GM23338 (cell line): Measurements from ENCODE around the genes SLCO1B3 and KCNJ8.

DNA sequence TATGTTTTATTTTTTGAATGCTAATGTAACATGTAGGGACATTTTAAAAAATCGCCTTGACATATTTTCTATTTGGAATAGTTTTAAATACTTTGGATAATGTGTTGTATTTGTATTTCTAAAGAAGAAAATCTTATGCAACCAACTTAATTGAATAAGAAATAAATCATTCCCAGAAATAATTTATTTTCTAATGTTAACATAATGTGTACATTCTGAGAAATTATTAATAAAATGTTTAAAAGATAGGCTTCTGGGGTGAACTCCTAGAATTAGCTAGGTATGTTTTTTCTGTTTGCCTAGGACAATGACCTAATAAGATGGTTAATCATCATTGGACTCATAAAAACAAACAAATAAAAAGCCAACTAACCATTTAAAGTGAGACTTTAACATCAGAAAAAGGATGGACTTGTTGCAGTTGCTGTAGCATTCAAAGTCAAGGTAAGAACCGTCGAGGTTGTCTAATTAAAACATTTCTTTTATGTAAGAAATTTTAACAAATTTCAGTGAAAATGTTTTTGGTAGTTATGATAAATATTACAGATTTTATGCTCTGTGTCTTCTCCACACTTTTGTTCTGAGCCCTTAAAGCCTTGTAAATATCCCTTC is at the start of gene SLCO1B3:
SLCO1B3 (plus strand) TSS at position 385 of the 612 bp plus-strand sequence.
- PRO-cap: no peak
- RAMPAGE, long total RNA: no peak

- PRO-cap: no peak
- RAMPAGE, long total RNA: no peak
Measured at GRCh38 chr12:20822426-20822886, 12.0 kb downstream of the SLCO1B3 start.

DNA sequence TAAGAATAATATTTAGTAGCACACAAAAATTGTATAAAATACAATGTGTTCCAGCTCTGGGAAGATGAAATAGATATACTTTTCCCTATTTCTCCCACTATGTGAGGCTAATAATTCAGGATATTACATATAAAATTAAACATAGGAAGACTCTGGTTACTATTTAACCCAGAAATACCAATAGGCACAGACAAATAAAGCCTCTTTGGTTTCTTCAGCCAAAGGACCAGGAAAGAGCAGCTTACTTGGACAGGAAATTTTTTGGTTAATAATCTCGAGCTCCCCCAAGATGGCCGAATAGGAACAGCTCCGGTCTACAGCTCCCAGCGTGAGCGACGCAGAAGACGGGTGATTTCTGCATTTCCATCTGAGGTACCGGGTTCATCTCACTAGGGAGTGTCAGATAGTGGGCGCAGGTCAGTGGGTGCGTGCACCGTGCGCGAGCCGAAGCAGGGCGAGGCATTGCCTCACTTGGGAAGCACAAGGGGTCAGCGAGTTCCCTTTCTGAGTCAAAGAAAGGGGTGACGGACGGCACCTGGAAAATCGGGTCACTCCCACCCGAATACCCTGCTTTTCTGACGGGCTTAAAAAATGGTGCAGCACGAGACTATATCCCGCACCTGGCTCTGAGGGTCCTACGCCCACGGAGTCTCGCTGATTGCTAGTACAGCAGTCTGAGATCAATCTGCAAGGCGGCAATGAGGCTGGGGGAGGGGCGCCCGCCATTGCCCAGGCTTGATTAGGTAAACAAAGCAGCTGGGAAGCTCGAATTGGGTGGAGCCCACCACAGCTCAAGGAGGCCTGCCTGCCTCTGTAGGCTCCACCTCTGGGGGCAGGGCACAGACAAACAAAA is 18.3 kb upstream of the PYROXD1 start:
- PRO-cap: unidirectional peak, plus-strand start at position 277 of the sequence; unidirectional peak, plus-strand start at position 462 of the sequence
- RAMPAGE, long total RNA: no peak

- PRO-cap: no peak
- RAMPAGE, long total RNA: no peak
Measured at GRCh38 chr12:21566191-21566656, 38.4 kb downstream of the GYS2 start.

- PRO-cap: bidirectional peak, plus-strand start at chr12:21656303, minus-strand start at chr12:21656037
- RAMPAGE, long total RNA: no peak
Measured at GRCh38 chr12:21656019-21656471, 1.6 kb downstream of the LDHB start.

- PRO-cap: bidirectional peak, plus-strand start at chr12:21657017, minus-strand start at chr12:21657017
- RAMPAGE, long total RNA: no peak
Measured at GRCh38 chr12:21656644-21657232, 904 bp downstream of the LDHB start.

DNA sequence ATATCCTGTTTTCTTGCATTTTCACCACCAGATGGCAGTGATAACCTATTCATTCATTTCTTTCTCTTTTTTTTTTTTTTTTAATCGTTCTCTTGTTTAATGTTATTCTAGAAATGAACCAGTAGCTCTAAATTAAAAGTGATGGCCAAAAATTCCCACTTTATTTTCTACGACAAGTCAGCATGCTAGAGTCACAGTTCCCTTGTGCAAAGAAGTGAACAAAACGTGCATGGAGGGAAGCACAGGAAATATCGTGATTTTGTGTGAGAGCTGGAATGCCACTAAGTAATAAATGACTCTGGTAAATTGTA is 40.3 kb upstream of the LDHB start:
- PRO-cap: no peak
- RAMPAGE, long total RNA: no peak

DNA sequence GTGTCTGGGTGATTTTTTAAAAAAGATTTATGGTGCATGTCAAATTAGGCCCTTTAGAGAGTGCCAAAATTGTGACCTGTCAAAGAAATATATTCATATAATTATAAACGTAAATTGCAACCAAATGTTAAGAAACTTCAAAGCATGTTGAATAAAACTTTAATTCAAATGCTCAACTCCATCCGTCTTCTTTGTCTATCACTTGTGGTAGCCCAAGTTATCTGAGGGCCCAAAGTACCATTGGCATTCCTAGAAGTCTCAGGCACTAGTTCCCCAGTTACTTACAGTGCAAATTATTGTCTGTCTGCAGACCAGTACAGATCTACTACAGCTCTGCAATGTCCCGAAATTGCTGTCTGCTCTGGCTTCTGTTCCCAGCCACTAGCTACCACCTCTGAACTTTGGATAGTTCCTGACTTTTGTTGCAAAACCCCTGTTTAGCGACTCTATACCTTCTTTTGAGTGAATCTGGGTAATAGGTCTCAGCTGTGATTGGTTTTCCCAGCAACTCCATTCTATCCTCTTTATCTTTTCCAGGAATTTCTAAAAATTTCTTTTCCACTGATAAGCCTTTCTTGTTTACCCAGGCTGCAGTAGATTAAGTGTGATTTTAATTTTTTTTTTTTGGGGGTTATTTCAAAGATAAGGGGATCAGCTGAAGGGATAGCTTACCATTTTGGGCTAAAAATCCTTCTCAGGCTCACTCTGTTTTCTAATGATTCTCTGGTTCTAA is 16.9 kb downstream of the KCNJ8 start:
- PRO-cap: no peak
- RAMPAGE, long total RNA: no peak

GRCh38 chr12:21774298-21775299 is at the start of gene KCNJ8:
Gene KCNJ8, minus strand, starts transcription at chr12:21774706.
- PRO-cap: unidirectional peak, plus-strand start at chr12:21774546; bidirectional peak, plus-strand start at chr12:21774978, minus-strand start at chr12:21774814
- RAMPAGE, long total RNA: no peak

GRCh38 chr12:21850197-21851077 is 75.9 kb upstream of the KCNJ8 start:
- PRO-cap: no peak
- RAMPAGE, long total RNA: no peak

DNA sequence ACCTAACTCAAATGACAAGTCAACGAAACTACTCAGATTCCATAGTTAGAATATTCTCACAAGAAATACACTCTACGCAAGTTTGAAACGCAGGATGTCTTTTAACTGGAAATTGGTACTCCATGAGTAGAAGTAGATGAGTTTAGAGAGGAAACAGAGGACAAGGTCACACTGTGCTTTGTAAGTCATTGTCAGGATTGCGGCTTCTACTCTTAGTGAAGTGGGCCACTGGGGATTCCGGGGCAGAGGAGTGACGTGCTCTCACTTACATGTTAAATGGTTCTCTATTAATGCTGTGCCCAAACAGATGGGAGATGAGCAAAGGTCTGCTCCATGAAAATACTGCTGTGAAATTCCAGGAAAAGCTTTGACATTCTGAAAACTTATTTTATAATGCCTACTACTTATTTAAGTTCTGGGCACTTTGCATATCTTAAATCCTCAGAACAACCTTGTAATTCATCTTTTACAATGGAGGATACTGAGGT is 3.9 kb downstream of the ABCC9 start:
- PRO-cap: no peak
- RAMPAGE, long total RNA: no peak

DNA sequence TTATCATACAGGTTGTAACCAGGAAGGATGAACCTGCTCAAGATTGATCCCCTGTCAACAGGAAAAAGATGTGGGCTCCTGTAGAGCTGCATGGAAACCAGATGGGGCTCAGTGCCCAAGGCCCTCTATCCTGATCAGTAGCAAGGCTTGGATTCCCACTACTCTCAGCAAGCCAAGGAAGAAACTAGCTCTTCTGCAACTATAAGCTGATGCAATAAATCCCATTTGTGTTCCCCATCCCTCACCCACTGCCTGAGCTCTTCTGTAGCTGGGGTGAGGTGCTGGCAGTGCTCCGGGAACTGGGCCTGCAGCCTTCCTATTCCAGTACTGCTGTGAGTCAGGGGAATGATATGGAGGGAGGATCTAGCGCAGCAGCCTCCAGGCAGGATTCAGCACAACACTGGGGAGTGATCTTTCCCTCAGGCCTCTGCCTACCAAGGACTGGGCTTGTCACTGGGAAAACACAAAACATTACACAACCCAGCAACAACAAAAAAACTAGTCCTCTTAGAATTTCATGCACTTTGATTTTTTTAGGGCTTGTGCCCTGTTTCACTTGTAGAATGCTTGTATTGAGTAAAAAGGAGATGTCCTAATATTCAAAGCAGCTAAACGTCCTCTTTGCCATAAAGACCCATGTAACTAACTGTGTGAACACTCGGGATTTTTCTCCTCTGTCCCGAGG is 58.7 kb downstream of the ST8SIA1 start:
- PRO-cap: no peak
- RAMPAGE, long total RNA: no peak

DNA sequence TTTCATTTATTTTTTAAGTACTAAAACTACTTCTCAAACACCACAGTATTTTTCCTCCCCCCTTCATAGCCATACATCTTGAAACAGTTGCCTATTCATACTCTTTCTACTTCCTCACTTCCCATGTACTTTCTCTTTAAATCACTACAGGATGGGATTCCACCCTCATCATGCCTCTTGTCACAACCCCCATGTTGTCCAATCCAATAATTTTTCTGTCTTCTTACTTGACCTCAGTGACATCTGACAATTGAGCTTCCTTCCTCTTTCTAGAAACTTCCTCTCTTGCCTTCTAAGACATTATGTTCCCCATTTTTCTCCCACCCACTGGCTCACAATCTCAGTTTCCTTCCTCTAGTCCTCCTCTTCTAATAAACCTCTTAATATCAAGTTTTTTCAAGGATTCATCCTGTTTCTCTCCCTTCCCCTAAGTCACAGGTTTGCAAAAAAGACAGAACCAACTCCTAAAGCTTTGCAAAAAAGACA is 5.3 kb downstream of the C2CD5 start:
- PRO-cap: no peak
- RAMPAGE, long total RNA: no peak

- PRO-cap: no peak
- RAMPAGE, long total RNA: no peak
Measured at GRCh38 chr12:22652762-22653842, 28.1 kb downstream of the ETNK1 start.

DNA sequence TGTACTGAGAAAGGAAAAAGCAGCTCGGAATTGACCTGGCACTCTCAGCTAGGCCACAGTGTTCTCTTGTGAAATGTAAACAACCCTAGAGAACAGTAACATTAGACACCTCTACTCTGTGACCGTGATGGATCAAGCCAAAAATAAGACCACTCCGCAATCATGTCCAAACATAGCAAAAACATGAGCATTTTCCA is 135.3 kb downstream of the ETNK1 start:
- PRO-cap: no peak
- RAMPAGE, long total RNA: no peak

DNA sequence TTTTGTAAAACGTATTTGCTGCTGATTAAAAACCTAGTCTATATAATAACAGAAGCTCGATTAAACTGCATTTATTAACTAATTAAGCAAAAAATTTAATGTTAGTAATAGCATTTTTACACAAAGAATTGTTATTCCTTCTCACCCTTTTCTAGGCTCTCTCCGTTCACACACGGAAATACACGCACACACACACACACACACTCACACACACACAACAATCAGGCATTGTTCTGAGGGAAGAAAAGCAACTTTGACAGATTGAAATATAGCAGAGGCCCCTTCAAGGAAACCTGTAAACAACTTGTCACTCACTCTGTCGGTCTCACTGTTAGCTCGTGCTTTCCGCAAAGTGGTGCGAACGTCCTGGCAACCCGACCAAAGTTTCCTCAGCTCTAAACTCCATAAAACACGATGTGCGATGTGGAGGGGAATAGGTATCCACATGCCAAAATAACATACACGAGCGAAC is 644 bp upstream of the SOX5 start:
- PRO-cap: no peak
- RAMPAGE, long total RNA: no peak

DNA sequence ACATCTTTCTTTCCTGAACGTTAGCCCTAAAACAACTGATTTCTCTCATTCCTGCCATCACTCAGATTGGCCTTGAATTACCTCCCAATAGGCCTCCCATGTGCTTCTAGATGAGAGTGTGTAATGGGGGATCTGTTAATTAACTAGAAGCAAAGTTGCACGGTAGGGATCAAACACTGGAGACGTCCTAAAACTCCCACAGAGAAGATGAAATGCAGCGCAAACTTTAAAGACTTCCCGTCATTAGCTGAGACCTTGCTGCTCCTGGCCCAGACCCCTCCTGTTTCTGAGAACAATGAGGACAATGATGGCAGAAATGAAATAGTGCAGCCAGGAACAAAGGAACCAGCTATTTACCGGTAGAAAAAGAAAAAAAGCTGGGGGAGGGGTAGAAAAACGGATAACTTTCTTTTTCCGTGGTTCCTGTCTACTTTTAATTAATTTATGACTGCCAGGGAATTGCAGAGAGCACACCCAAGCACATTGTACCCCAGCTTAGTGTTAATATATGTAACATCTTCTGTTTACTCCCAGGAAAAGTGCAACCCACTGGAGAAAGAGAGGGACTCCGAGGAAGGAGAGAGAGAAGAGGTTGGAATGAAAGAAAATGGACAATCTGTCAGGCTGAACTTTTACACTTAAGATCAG is 280.7 kb upstream of the SOX5 start:
- PRO-cap: unidirectional peak, minus-strand start at position 297 of the sequence
- RAMPAGE, long total RNA: no peak

GRCh38 chr12:24951502-24951872 is 2.6 kb upstream of the BCAT1 start:
- PRO-cap: bidirectional peak, plus-strand start at chr12:24951792, minus-strand start at chr12:24951765
- RAMPAGE, long total RNA: no peak

- PRO-cap: bidirectional peak, plus-strand start at chr12:25250064, minus-strand start at chr12:25250017; bidirectional peak, plus-strand start at chr12:25250555, minus-strand start at chr12:25250309
- RAMPAGE, long total RNA: no peak
Measured at GRCh38 chr12:25249793-25250644, 710 bp downstream of the KRAS start.

GRCh38 chr12:25384396-25384809 is 133.7 kb upstream of the KRAS start:
- PRO-cap: no peak
- RAMPAGE, long total RNA: no peak